Epithelial cell of proximal tubule (primary cell): ENCODE results near the genes RAB3B, KTI12 and SCP2.

DNA sequence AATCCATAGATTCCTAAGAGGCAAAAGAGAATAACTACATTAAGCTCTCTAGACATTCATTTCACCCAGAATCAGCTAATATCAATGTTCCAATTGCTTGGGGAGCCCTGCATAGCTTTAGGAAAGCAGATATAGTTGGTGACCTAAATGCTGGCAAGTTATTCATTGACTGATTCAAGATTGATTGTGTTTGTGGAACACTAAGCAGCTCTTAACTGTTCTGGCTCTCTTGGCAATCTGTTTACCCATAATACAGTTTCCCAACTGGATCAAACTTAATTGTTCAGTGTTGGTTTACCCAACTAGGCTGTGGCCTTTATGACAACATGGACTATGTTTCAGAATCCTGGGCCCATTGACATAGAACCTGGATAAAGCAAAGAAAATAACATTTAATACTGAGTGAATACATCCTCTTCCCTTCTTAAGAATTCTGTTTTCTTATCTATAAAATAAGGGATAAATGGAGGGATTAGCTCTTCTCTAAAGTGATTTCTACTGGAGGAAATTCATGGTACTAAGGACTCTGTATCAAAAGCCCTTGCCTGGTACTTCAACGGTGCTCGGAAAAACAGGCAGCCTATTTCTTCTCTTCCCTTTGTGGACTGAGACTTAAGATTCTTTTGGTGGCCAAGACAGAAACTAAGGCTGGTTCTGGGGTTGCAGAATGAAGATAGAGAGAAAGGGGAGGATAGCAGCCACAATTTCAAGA, 83.5 kb downstream of the NRDC start:
- RAMPAGE, long total RNA: no peak
- RRBS: no CpG with 5 or more reads among the region's 2 CpGs

DNA sequence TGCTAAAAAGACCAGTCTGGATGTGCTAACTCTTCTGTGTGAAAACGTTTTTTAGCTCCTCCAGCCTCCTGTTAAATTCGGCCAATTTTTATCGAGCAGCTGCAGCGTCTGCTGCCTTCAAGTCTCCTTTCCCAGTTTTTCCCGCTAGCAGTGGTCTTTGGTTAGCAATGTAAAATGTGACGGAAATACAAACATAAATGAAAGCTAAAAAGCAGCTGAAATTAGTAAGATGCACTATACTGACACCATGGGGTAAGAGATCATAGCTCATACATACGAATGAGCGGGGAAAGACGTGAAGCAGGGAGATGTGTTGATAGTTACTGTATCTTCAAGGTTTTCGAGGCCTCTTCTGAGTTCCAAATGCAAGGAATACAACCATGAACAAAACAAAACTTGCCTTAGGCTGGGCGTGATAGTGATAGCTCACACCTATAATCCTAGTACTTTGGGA, 844 bp upstream of the NRDC start:
- RAMPAGE, long total RNA: no peak
- RRBS: no CpG with 5 or more reads among the region's 11 CpGs

- RAMPAGE, long total RNA: no peak
- RRBS: 1% methylated on average over 55 of the region's 82 CpGs
Observed at GRCh38 chr1:51989996-51990885, at the start of gene RAB3B. TSS of gene RAB3B (minus strand) at chr1:51990700.

- RAMPAGE, long total RNA: no peak
- RRBS: 2% methylated on average over 9 of the region's 29 CpGs
Observed at GRCh38 chr1:52033651-52034072, at the start of gene KTI12. TSS of gene KTI12 (minus strand) at chr1:52033810.

DNA sequence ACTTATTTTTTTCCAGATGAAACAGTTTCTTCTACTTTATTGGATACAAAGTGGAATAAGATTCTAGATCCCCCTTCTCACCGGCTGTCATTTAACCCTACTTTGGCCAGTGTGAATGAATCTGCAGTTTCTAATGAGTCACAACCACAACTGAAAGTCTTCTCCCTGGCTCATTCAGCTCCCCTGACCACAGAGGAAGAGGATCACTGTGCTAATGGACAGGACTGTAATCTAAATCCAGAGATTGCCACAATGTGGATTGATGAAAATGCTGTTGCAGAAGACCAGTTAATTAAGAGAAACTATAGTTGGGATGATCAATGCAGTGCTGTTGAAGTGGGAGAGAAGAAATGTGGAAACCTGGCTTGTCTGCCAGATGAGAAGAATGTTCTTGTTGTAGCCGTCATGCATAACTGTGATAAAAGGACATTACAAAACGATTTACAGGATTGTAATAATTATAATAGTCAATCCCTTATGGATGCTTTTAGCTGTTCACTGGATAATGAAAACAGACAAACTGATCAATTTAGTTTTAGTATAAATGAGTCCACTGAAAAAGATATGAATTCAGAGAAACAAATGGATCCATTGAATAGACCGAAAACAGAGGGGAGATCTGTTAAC, 95.7 kb downstream of the ZFYVE9 start:
- RAMPAGE, long total RNA: no peak
- RRBS: no CpG with 5 or more reads among the region's 4 CpGs

GRCh38 chr1:52348494-52349680, 17.1 kb downstream of the CC2D1B start:
- RAMPAGE, long total RNA: no peak
- RRBS: no CpG with 5 or more reads among the region's 10 CpGs

DNA sequence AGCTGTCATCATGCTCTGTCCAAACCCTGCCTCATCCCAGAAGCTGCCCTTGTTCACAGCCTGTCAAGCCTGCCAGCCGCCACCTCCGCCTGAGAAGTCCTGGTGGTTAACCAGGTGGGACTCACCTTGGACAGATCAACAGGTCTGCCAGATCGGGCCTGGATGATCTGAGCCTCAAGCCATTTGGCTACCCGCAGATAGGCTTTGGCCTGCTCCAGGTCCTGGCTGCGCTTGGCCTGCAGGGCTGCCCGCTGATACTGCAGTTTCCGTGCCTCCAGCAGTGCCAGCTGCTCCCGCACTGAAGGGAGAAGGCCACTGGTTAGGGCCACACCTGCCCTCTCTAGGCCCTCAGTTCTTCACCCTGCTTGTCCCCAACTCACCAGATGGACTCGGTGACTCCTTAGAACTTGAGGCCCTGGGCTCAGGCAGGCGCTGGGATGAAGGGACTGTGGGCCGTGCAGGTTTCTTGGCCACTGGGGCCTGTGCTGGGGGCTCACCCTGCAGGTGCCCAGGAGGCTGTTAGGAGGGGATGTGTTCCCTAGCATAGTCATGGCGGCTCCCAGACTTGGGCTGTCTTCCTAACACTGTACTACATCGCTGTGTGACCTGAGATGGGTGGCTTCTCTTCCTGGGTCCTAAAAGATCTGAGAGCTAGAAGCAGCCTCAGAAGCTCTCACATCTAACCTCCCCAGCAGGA, 8.5 kb downstream of the CC2D1B start:
- RAMPAGE, long total RNA: no peak
- RRBS: no CpG with 5 or more reads among the region's 13 CpGs

GRCh38 chr1:52525328-52526355, 27.2 kb downstream of the TUT4 start:
- RAMPAGE, long total RNA: no peak
- RRBS: no CpG with 5 or more reads among the region's 10 CpGs

- RAMPAGE, long total RNA: no peak
- RRBS: no CpG with 5 or more reads among the region's 7 CpGs
Observed at GRCh38 chr1:52550512-52550843, 2.4 kb downstream of the TUT4 start.

DNA sequence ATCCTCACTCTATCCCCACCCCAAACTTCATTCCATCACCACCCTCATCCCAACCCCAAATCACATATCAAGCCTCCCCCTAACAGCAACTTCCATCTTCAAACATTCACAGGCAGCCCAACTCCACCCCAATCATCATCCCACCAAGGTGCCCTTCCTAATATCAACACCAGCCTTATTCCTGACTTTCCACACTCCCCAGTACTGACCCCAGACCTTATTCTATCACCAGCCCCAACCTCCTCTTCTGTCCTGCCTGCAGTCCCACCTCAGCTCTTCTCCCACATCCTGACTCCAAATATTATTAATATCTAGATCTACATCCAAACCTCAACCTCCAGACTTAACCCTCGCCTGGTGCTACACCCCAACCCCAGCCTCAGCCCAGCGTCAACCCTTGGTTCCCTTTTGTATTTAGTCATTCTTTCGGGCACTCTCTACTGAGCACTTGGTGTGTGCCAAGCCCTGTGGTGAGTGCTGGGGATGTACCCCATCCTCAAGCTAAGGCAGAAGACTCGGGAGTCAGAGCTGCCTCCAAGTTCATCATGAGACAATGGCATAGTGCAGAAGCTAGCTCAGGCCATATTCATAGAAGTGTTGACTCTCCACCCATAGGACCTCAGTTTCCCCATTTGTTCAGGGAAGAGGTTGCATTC, 1.1 kb downstream of the SHISAL2A start:
- RAMPAGE, long total RNA: no peak
- RRBS: no CpG with 5 or more reads among the region's 4 CpGs

GRCh38 chr1:52771113-52772000, 45.1 kb downstream of the ZYG11B start:
- RAMPAGE, long total RNA: no peak
- RRBS: no CpG with 5 or more reads among the region's 16 CpGs

DNA sequence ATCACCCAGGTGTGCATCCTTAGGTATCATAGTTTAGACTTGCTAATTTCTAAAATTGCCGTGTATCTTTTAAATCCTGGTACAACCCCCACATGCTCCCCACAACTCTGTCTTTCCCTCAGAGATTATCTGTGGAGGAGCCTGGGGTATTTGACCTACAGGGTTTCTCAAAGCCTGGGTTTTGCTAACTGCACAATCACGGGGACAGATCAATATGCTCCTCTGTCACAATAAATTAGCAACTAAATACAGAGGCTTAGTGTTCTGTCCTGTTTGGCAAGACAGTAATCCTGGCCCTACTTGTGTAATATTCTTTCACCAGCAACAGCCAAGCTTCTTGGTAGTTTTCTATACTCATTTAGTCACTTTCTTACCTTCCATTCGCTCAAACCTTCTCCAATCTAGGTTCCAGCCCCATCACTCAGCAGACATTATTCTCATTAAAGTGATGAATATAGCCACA, 8.5 kb downstream of the ECHDC2 start:
- RAMPAGE, long total RNA: no peak
- RRBS: no CpG with 5 or more reads among the region's 3 CpGs

DNA sequence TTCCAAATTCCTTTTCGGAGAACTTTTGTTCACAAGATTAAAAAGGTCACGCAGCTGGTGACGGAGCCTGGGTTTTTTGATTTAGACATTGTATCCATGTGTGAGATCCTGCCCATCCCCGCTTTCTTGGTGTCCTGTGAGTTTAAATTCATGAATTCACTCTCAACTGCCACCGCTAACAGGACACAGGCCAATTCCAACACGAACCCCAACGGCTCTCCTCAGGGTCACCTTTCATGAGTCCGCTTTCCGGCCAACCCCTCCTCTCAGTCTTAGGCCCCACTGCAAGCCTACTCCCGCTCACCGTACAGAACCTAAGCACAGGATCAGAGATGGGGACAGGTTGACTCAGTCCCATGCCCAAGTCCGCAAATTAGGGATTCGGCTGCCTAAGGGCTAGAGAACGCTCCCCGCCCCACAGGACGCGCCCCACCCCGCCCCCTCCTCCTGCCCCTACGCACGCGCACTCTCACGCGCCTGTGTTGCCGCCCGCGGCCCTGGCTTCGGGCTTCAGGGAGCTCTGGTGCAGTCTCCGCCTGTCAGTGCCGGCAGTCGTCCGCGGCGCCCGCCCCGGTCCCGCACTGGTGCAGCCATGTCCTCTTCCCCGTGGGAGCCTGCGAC, at the start of gene SCP2:
Gene SCP2 (plus strand): TSS at position 472 of the 621 bp plus-strand sequence.
- RAMPAGE, long total RNA: no peak
- RRBS: 1% methylated on average over 4 of the region's 38 CpGs

DNA sequence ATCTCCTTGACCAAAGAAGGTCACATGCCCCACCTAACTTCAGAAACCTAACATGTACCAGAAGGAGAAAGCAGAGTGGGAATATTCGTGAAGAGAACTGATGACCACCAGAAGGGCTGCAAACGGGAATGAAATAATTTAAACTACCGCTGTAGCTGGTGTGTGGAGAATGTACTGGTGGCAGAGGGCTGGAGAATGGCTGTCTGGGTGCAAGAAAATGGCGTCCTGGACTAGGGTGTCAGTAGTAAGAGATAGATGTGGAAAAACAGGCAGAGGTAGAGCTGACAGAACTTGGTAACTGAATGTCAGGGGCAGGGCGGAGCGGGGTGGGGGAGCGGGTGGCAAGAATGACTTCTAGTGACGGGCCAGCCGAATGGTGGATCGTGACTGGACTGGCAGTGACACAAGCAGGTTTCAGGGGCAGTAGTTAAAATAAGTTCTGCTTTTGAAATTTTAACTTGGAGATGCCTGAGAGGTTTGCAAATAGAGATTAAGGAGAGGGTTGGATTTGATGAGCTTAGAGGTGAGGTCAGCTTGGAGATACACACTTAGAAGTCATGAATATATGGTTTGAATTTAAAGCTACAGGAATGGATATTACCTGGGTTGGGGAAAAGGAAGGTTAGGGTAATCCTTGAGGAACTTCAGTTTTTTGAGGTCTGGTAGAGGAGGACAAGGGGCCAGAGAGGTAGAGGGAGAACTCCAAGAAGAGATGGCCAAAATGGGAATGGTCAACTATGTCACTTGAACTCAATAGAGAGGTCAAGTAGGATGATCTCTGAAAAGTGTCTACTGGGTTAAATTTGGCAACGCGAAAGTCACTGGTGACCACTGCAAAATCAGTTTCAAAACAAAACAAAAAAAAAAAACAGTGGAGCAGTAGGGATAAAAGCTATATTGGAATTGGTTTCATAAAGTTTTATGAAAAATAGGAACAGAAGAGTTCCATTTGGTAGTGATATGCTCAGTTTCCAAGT, 8.2 kb upstream of the PODN start:
- RAMPAGE, long total RNA: no peak
- RRBS: no CpG with 5 or more reads among the region's 12 CpGs

DNA sequence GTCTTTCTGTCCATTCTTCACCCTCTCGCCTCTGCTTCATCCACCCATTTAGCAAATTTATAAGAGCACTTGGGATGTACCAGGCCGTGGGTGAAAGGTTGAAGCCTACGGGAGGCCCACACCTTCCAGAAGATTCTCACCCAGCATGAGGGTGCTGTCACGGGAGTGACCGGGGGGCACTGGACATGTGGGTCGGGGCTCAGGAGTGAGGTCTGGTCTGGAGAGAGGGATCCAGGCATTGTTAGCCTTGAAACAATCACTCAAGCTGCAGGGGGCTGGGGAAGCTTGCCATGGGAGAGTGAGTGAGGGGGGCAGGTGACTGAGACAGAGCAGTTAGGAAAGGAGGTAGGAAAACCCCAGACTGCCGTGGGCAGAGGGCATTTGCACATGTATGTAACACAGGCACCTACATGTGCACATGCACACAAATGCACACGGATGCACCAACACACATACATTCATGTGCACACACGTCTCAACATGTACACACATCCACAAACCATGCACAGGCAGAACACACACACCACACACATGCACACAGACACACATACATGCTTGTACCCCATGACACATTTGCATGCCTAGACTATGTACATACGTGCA, 20.3 kb downstream of the PODN start:
- RAMPAGE, long total RNA: no peak
- RRBS: no CpG with 5 or more reads among the region's 10 CpGs

DNA sequence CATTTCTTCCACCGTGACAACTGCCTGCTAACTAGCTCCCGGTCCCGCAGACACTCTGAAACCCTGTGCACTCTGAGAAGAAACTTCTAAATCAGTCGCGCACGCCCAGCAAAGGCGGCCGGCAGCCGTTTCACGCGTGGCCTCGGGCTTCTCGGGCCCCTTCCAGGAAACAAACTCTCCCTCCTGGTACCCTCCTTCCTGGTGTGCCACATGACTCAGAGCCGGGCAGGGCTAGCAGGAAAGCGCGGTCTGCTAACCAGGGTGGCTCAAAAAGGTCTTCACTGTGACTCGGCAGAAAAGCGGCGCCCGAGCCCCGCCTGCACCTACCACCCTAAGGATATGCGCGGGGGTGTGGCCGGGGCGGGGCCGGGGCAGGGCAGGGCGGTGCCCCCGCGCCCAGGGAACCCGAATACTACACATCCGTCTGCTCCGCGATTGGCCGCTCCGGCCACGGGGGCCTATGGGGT, 1.9 kb downstream of the LRP8 start:
- RAMPAGE, long total RNA: no peak
- RRBS: 1% methylated on average over 20 of the region's 36 CpGs

DNA sequence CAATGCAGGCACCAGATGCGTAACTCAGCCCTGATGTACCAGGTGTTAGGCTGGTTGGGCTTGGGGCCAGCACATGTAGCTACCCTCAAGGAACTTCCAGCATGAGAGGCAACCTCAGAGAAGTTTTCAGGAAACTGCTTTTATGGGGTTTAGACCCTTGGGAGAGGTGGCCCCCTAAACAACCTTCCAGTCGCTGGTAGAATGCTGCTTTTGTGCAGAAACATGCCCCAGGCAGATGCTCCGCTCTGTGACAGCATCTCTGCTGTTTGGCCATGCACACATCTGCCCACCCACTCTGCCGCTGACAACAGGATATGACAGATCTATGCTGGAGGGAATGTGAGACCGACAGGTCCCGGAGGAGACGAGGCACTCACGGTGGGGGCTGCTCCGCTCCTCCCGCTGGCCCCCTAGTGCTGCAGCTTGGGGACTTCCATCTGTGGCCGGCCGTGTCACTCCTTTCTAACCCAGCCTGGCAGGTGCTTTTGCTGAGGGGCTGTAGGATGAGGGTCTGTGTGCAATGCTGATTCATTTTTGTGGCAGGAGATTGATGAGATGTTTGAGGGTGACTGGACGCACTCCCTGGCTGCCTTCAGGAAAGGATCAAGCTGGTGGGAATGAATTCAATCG, 49.1 kb upstream of the DMRTB1 start:
- RAMPAGE, long total RNA: no peak
- RRBS: 48% methylated on average over 3 of the region's 14 CpGs

DNA sequence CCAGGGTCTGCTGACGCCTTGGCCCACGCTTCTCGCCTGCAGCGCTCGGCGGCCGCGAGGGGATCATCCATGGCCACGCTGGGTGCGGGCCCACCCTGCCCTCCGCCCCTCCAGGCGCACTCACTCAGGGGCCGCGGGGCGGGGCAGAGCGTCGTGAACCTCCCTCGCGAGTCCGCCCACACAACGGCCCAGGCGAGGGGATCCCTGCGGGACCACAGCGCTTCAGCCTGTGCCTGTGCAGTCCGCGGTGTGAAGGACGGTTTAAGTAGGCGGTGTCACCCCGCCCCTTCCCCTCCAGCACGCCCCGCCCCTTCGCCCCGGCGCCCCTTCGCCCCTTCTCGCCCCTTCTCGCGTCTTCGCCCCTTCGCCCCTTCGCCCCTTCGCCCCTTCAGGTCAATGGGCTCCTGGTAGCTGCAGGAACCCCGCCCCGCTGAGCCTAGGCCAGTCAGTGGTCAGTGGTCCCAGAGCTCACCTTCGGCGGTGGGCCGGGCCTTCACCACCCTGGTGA, 19.8 kb upstream of the DMRTB1 start:
- RAMPAGE, long total RNA: no peak
- RRBS: 23% methylated on average over 6 of the region's 47 CpGs

DNA sequence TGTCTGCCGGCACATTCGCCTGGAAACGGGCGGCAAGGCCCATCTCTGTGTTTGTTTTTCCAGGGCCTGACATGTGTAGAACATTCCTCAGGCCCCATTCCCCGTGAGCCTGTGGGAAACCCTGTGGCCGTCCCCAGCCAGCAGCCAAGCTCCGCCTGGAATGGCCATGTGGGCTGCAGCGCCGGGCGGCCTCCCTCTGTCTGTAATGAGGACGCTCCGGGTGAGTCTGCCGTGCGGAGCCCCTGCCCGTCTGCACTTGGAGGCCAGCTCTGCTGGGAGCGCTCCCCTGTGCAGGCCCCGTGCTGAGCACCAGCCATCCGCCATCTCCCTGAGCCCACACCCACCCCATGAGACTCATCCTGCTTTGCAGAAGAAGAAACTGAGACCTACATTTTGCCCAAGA, 67.5 kb downstream of the DMRTB1 start:
- RAMPAGE, long total RNA: no peak
- RRBS: 40% methylated on average over 1 of the region's 18 CpGs

- RAMPAGE, long total RNA: no peak
- RRBS: no CpG with 5 or more reads among the region's 5 CpGs
Observed at GRCh38 chr1:53736887-53737236, 2.1 kb downstream of the GLIS1 start.